ENCODE data around the genes PLCB3 and RASGRP2.

GRCh38 chr11:64151002-64151535, 14.8 kb downstream of the MACROD1 start:
- PRO-cap = no peak

- PRO-cap = no peak
Observed at GRCh38 chr11:64233759-64234143, 633 bp upstream of the VEGFB start.

DNA sequence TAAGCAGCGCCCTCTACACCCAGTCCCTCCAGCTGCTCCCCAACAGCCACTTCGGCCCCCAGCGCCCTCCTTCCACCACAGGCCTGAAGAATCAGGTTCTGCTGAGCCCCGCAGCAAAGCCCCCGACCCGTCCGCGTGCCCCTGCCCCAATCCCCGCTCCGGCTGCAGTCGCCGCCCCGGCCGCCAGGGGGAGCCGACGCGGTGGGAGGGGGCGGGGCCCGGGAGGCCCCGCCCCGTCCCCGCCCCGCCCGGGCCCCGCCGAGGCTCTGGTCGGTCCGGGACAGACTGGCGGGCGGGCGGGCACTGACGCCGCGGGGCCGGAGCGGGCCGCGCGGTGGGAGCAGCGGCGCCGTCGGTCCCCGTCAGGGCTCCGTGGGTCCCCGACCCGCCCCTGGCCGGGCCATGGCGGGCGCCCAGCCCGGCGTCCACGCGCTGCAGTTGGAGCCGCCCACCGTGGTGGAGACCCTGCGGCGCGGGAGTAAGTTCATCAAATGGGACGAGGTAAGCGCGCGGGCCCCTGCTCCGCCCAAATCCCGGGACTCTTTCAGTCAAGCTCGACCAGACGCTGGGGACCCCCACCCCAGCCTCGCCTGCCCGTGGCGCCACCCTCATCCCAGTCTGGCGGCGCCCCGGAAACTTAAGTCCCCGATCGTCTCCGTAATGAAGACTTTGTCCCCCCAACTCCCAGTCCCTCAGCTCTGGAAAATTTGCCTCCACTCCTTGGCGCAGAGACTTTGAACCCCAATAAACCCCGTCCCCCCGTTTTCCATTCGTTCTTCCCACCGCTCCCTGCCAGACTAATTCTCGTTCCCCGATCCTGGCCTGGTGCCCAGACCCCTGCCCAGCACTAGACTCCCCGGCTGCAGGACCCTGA, at the start of gene PLCB3:
TSS of gene PLCB3 (plus strand) at position 283 of the 874 bp plus-strand sequence.
- PRO-cap = bidirectional peak, plus-strand start at position 302 of the sequence, minus-strand start at position 165 of the sequence

- PRO-cap = no peak
Observed at GRCh38 chr11:64252122-64253174, 1.1 kb downstream of the PLCB3 start.

- PRO-cap = no peak
Observed at GRCh38 chr11:64258647-64259405, 7.5 kb downstream of the PLCB3 start.

- PRO-cap = bidirectional peak, plus-strand start at chr11:64304569, minus-strand start at chr11:64304455
Observed at GRCh38 chr11:64303945-64304666, 1.2 kb upstream of the ESRRA start.

GRCh38 chr11:64315560-64316408, 1.6 kb downstream of the TRMT112 start:
- PRO-cap = no peak

- PRO-cap = no peak
Observed at GRCh38 chr11:64319251-64319859, 1.4 kb downstream of the PRDX5 start.

DNA sequence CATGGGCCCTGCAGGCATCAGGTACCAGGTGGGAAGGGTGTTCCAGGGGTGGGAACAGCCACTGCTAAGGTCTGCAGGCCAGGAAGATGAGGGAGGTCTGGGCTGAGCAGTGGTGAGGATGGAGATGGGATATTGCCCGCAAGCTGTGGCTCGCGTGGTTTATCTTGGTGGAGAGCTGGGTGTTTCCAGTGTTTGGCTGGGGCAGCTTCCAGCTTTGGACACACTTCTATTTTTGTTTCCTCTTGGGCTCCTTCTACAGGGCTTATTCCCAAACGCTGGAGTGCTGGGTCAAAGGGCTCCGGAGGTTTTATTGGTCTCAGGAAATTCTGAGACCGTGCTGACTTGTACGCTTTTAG, 10.7 kb upstream of the CCDC88B start:
- PRO-cap = no peak

GRCh38 chr11:64352946-64353685, 5.8 kb upstream of the RPS6KA4 start:
- PRO-cap = no peak

DNA sequence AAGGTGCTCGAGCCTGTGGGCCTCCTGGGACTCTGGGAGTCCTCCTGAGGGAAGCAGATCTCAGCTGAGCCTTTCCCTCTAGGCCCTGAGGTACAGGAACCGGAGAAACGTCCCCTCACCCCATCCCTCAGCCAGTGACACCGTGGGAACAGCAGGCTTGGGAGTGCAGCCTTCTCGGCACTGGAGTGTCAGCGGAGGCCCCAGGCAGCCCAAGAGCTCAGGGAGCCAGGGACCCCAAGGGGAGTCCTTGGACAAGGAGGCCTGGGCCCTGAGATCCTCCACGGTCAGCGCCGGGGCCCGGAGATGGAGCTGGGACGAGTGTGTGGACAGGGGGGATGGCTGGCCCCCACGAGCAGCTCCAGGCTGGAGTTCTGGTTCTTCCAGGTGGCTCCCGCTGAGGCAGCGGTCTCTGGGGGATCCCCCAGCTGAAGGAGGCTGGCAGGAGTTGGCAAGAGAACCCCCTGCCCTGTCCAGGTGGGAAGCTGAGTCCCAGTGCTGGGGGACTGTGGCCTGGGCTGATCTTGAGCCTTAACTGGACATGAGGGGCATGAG, 1.9 kb upstream of the RPS6KA4 start:
- PRO-cap = no peak

GRCh38 chr11:64359450-64359787, 457 bp downstream of the RPS6KA4 start:
- PRO-cap = unidirectional peak, minus-strand start at chr11:64359538

DNA sequence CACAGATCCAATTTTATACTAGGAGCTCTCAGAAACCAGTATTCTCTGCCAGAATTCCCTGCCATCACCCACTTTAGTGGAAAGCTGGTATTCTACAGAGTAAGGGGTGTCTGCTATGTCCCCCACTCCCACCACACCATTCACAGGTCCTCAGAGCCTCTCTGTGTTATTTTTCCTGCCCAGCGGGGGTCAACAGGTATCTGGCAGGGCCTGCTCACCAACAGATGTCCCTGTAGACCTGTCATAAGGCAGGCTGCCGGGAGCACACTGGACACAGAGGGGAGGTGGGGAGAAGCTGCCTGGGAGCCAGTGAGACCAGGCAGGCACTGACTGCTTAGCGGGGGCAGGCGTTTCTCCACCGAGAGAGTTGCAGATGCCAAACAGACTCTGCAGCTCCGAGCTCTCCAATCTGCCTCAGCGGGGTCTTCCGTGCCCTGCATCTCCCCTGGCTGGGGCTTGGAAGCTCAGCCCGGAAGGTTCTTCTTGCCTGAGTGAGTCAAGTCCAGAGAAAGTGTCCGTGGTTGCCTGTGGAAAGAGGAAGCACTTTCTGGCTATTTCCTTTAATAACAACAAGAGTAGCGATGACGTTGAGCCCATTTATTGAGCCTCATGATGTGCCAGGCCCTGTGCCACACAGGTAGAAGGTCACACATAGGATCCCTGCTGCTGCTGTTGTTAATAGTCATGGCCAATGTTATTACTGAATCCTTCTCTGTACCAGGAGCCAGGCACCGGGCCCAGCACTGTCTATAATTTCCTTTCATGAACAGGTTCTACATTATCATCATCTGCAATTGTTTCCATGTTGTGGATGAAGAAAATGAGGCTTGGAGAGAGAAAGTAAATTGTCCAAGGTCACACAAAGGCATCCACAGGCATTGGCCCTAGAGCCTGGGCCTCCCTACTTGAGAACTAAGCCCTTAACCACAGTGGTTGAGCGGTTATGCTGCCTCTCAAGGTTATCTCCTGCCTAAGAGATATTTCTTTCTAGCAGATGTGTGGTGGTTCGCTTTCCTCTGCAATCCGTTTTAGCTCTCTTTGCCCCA, 26.6 kb downstream of the RPS6KA4 start:
- PRO-cap = no peak

GRCh38 chr11:64533935-64534195, 21.9 kb upstream of the SLC22A11 start:
- PRO-cap = no peak

GRCh38 chr11:64591376-64591620, 278 bp downstream of the SLC22A12 start:
- PRO-cap = no peak

DNA sequence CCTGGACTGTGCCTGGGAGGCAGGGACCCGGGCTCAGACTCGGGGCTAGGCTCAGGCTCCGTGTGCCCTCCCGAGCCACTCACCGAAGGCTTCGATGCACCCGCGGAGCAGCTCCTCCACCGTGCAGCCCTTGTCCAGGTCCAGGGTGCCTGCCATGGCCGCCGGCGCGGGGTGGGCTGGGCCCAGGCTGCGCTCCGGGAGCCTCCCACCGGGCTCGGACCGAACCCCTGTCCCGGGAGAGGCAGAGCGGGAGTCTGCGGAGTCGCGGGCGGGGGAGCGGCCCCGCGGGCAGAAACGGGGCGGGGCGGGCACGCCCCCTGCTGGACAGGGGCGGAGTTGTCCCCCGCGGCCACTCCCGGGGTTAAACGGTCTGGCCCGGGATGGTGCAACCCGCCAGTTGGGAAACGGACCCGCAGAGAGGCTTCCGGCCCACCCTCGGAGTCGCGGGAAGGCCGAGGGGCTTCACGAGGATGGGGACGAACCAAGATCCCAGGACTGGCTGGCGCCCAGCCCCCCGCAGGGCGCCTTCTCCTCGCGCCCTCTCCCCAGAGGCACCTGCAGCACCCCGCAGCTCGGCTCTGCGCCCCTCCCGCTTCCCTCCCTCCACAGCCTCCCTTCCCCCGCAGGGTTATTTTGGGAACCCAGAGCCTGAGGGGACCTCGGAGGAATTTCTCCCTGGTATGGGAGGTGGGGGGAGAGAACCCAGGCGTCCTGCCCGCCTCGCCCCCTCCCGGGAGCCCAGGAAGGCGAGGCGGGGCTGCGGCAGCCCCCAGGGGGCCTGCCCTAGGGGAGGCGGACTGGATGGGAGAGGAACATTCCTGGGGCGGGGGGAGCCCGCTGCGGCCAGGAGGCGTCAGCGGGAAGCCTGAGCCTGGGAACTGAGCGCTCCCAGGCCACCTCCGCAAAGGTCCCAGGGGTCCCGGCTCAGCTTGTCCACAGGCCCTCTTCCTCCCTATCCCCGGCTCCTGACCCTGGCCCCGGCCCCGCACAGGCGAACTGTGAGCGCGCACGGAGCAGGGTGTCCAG, 918 bp downstream of the RASGRP2 start:
- PRO-cap = no peak

- PRO-cap = no peak
Observed at GRCh38 chr11:64743883-64744675, at the start of gene RASGRP2. Gene RASGRP2 (minus strand): TSS chr11:64744142.

DNA sequence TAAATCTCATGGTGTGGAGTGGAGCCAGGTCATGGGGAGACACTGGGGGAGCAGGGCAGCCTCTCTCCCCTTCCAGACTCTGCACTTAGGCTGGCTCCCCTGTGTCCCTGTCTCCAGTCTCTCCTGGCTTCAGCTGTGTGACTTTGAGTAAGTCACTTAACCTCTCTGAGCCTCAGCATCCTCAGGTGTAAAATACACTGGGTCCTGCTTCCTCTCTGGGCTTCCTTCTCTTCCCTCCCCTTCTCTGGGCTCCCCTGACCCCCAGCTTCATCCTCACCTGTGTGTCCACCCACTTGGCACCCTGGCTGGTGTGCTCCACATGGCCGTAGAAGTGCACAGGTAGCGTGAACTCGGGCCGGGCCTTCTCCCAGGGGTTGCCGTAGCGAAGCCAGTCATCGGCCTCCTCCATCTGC, 2.3 kb downstream of the PYGM start:
- PRO-cap = no peak

DNA sequence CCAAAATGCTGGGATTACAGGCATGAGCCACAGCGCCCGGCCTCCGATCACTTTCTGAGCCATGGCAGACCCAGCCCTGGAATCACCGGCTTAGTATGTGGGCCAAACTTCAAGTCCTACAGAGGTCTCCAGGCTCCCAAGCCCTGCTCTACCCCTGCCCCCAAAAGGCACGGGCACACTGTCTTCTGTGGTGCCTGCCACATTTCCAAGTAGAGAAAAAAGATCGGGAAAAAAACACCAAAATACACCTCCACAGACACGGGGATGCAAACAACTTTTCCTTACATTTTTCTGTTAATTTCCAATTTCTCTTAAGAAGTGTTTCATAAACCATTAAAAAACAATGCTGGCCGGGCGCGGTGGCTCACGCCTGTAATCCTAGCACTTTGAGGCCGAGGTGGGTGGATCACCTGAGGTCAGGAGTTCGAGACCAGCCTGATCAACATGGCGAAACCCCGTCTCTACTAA, 1.8 kb upstream of the PYGM start:
- PRO-cap = no peak

DNA sequence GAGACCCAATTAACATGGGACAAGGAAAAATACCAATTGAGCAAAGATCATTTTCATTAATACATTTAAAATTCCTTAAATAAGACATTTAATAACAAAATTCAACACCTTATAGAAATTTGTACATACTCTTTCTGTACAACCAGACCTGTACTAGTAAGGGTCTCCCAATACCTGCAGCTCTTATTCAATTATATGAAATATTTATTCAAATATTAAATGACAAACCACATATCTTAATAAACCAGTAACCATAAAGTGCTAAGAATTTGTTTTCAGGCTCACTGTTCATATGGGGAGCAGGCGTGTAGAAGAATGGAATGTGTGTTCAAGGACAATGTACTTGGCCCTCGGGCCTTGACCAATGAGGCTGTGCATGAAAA, 4.4 kb downstream of the SF1 start:
- PRO-cap = no peak